Jurkat, Clone E6-1 (cell line): ENCODE results near the genes TLCD1 and EFCAB5.

DNA sequence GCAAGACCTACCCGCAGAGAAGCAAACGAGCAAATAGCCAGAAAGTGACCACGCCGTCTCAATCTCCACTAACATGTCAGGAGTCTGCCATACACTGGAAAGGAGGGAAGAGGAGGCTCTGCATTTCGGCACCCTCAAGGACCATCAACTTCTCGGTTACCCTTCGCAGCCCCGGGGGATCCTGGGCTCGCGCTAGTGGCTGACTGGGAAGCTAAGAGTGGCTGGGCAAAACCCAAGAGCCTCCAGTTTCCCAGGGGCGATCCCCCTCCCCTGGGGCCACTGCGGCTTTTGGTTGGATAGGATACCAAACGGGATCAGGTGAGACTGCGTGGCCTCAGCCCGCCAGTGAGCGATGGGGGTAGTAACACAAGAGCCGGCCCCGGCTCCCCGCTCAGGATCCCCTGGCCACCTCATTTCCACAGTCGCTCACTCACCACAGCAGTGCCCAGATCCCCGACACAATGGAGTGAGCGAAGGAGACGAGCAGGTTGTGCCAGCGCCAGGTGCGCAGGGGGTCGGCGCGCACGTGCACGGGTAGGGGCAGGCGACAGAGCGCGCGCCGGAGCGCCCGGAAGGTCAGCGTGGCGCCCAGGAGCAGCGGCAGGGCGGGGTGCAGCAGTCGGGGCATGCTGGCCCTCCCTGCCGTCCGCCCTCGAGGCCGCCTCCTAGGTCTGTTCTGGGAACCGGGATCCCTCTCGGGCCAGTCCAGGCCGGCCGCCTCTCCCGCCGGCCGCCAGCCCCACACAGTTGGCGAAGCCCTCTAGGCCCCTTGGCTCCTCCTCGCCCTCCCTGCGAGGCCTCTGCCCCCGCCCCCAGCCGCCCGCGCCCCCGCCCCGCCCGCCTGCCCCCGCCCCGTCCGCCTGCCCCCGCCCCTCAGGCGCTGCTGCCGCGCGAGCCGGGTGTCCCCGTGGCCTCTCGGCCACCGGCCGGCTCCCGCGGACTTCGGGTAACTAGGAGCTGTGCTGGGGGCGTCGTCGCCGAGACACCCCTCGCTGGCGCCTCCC is at the start of gene TLCD1:
Gene TLCD1 (minus strand): TSS at position 764 of the 1,004 bp plus-strand sequence.
- RRBS, result no CpG with 5 or more reads among the region's 85 CpGs

DNA sequence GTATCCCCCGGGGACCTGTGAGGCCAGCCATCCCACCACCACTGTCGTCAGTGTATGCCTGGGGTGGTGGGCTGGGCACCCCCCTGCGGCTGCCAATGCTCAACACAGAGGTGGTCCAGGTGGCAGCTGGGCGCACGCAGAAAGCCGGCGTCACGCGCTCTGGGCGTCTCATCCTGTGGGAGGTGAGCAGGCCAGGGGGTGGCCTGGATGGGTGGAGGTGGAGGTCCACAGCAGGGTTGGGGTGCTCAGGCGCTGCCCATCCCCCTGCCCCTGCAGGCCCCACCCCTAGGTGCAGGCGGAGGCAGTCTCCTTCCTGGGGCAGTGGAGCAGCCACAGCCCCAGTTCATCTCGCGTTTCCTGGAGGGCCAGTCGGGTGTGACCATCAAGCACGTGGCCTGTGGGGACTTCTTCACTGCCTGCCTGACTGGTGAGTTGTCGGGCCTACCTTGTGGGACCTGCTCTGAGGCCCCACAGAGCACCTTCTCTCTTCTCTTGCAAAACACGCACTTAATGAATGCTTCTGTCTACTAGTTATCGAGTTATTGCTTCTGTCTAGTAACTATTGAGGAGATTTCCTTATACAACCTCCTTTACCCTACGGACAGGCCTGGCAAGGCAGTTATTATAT is 5.9 kb upstream of the TRAF4 start:
- RRBS, result no CpG with 5 or more reads among the region's 20 CpGs

DNA sequence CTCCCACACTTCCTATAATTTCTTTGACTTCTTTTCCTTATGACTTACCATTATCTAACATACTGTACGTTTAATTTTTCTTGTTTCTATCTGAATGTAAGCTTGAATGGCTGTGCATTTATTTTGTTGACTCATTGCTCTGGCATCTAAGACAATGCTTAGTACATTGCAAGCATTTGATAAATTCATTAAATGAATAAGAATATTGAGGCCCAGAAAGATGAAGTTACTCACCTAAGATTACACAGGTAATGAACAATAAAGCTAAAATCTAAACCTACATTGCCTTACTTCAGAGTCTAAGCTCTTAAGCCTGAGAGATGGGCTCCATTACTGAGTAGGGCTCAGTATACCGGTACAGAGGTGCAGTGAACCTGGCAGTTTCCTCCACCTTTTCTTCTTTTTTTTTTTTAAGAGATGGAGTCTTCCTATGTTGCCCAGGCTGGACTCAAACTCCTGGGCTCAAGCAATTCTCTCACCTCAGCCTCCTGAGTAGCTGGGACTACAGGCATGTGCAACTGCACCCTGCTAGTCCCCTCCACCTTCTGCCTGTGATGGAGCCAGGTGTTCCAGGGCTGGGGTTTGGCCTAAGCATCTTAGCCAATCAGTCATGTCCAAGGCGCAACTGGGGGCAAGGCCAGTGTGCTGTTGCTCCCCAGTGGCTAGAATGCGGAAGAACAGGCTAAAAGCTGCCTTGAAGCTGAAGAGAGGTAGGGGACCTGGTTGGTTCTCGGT is 18.8 kb downstream of the FLOT2 start:
- RRBS, result no CpG with 5 or more reads among the region's 5 CpGs

GRCh38 chr17:28893837-28894266 is 3.7 kb downstream of the FLOT2 start:
- RRBS, result no CpG with 5 or more reads among the region's 8 CpGs

DNA sequence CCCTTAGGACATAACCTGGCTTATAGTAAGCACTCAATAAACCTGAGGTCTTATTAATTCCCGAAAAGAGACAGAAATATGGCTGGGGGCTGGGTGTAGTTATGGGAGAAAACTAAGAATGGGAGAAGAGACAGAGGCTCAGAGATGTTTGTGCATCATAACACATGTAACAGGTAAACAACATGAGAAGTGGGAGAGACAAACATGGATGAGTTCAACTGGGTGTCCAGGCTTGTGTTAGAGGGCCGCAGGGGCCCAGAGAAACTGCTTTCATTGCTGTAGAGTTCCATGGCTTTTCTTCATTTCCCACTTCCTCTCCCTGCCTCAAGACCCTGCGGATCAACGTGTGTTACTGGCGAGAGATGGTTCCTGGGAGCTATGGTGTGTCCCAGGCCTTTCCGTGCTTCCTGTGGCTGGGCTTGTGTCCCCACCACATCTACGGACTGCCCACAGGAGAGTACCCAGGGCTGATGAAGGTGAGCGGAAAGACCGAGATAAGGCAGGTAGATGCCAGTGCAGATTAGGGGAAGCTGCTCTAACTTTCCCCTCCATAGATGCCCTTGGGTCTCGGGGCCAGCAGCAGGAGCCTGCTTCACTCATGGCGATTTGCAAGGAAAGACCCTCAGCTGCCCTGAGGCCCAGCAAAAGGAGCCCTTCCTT is 11.4 kb downstream of the PIPOX start:
- RRBS, result no CpG with 5 or more reads among the region's 11 CpGs

DNA sequence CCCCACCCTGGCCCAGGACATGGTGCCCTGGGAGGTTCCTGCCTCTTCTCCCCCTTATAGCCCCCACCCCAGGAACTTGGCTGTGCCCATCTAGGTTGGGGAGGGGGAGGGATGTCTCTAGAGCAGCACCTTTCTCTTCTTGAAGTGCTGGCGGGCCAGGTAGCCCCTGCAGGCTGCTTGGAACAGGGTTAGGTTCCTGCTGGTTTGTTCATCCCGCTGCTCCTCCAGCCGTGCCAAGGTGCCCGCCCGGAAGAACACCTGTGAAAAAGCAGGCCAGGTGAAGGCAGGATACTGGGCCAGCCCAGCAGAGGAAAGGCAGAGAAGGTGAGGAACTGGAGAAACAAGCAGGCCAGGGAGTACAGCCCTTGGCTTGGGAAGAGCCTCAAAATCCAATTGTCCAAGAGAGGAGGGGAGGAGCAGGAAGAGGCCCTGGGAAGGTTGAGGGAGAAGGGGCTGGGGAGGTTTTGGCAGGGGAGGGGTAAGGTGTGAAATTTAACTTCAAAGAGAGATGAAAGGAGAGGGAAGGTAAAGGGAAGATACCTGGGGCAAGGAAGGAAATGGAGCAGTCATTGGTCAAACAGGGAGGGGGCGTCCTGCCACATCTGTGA is 56.7 kb downstream of the PIPOX start:
- RRBS, result no CpG with 5 or more reads among the region's 6 CpGs

- RRBS, result no CpG with 5 or more reads among the region's 9 CpGs
Measured at GRCh38 chr17:29132963-29133927, 47.0 kb downstream of the MYO18A start.

DNA sequence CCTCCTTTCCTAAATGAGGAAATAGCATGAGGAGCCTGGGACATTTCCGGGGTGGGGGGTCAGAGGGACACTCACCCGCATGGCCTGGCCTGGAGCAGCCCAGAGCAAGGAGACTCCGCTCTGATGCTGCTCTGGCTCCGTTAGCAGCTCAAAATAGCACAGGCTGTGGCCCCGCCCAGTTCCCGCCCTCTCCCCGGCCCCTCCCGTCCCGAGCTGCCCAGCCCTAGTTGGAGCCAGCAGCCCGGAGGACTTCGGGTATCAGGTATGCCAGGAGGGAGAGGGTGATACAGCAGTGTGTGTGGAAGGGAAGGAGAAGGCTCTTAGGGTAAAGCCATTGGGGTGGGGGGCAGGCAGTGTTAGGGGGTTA is 40.0 kb downstream of the MYO18A start:
- RRBS, result 4% methylated on average over 4 of the region's 11 CpGs

DNA sequence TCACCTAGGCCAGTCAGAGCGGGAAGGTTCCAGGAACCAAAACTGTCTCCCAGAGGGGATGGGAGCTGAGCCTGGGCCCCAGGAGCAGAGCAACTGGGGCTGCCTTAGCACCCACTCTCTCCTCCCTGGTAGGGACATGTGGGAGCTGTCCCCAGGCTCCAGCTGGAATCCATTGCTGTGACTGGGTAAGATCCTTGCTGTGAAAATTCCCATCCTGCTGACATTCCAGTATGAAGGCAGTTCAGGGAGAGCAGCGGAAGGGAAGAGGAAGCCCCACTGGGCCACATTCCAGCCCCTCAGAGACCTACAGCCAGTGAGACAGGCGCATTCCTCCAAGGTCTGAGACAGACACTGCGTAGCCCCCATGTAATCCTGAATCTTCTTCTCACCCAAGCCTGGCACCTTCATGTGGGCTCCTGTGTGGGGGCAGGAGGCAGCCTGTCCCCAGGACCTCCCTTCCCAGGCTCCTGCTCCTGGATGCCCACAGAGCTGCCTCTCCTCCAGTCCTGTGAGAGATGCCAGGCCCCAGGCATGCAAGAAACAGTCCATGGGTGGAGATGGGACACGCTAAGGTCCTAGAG is 24.2 kb downstream of the MYO18A start:
- RRBS, result no CpG with 5 or more reads among the region's 5 CpGs

GRCh38 chr17:29176227-29177414 is 3.6 kb downstream of the MYO18A start:
- RRBS, result 3% methylated on average over 21 of the region's 54 CpGs

- RRBS, result no CpG with 5 or more reads among the region's 6 CpGs
Measured at GRCh38 chr17:29195229-29195833, 15.1 kb upstream of the MYO18A start.

GRCh38 chr17:29585030-29585582 is 4.3 kb downstream of the GIT1 start:
- RRBS, result no CpG with 5 or more reads among the region's 6 CpGs

DNA sequence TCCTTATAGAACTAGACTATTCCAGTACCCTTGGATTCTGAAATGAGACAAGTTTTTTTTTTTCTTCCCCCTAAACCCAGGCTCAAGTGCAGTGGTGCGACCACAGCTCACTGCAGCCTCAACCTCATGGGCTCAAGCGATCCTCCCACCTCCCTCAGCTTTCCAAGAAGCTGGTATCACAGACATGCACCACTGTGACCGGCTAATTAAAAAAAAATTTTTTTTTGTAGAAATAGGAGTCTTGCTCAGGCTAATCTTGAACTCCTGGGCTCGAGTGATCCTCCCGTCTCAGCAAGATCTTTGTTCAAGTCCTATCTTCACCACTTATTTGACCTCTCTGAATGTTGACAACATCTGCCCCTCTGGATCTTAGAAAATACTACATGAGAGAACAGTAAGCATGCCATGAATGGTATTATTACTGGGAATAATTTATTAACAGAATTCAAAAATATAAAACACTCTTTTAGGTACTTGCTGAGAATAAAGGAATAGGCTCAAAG is 26.7 kb upstream of the CORO6 start:
- RRBS, result no CpG with 5 or more reads among the region's 5 CpGs

- RRBS, result no CpG with 5 or more reads among the region's 2 CpGs
Measured at GRCh38 chr17:29674259-29674743, 51.6 kb upstream of the CORO6 start.

- RRBS, result no CpG with 5 or more reads among the region's 2 CpGs
Measured at GRCh38 chr17:29681918-29682465, 59.3 kb upstream of the CORO6 start.

- RRBS, result no CpG with 5 or more reads among the region's 2 CpGs
Measured at GRCh38 chr17:29690757-29691347, 68.1 kb upstream of the CORO6 start.

DNA sequence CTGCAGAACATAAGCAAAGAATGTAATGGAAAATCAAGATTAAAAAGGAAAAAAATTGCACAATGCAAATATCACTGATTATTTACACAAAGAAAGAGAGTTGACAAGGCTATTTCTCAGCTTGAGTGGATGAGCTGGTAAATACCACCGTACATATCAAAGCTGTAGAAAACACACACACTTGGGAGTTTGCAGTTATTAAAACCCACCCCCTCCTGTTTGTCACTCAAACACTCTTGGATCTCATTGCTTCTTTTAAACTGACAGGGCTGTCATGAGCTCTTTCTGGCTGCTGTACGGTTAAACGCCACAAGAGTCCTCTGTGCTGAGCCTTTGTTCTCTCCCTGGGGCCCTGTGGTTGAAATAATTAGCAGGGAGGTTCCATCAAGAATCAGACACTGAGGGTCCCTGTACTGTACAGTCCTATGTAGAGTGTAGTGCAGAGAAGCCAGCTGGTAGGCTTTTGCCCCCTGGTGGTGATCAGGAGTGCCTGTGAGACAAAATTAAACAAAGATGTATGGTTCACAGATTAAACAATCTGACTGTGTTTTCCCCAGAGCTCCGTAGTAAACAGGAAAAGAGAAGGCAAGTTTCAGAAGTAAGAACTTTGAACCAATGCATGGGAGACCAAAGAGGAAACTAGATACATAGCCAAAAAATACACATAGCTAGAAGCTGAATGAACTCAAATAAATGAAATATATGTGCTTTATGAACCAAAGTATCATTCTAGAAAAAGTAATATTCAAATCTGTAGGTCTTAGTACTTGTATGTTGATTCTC is 1.2 kb upstream of the SSH2 start:
- RRBS, result no CpG with 5 or more reads among the region's 4 CpGs

DNA sequence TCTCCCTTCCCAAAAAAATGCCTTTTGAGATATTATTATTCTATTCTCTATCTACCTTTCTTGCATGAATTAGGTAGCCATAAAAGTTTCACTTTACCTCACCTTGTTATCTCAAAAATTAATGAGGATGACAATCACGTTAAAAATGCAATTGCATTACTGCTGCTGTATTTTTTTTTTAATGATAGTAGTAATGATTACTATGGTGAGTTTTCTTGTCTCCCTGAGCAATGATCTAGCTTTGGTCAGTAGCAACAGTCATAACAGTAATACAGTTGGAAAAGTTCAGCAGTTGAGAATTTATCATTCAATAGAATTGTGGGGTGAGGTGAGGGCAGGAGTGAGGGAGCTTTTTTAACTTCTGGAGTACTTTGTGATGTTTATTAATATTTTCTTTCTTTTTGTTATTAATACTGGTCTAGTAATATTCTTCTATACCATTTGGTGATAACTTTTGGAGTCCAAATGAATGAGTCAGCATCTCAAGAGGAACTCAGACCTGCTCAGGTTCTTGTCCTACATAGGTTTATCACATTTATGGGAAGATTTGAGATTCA is at the start of gene EFCAB5:
Gene EFCAB5 (plus strand): TSS at position 303 of the 557 bp plus-strand sequence.
- RRBS, result no CpG with 5 or more reads among the region's 1 CpG

DNA sequence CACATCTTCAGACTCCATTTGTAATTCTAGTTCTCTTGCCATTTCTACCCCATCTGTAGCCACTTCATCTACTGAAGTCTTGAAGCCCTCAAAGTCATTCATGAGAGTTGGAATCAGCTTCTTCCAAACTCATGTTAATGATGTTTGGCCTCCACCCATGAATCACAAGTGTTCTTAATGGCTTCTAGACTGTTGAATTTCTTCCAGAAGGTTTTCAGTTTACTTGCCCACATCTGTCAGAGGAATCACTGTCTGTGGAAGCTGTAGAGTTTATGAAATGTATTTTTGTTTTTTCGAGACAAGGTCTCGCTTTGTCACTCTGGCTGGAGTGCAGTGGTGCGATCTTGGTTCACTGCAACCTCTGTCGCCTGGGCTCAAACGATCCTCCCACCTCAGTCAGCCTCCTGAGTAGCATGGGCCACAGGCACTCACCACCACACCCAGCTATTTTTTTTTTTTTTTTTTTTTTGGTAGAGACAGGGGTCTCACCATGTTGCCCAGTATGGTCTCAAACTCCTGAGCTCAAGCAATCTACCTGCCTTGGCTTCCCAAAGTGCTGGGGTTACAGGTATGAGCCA is 16.1 kb downstream of the NSRP1 start:
- RRBS, result no CpG with 5 or more reads among the region's 5 CpGs

- RRBS, result no CpG with 5 or more reads among the region's 1 CpG
Measured at GRCh38 chr17:30243193-30243418, 7.6 kb upstream of the SLC6A4 start.